ENCODE measurements around a stretch of chr2.

DNA sequence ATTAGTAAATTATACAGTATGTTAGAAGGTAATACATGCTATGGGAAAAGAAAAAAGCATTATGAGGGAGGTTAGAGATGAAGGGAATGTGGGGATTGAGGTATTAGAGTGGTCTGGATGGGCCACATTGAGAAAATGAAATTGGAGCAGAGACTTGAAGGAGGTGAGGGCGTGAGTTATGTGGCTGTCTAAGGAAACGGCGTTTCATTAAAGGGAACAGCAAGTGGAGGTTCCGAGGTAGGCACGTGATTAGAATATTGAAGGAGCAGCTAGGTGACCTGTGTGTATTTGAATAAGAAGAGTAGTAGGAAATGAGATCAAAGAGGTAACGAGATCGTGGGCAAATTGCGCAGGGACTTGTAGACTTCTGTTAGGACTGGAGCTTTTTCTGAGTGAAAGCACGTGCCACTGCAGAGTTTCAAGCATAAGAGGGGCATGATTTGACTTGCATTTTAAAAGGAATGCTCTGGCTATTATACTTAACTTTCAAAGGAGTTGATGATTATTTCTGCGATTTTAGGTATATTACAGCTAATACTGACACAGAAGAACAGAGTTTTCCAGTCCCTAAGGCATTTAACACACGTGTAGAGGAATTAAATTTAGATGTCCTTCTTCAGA is 48.5 kb downstream of the RMDN2 start:
- PRO-cap, result no peak

DNA sequence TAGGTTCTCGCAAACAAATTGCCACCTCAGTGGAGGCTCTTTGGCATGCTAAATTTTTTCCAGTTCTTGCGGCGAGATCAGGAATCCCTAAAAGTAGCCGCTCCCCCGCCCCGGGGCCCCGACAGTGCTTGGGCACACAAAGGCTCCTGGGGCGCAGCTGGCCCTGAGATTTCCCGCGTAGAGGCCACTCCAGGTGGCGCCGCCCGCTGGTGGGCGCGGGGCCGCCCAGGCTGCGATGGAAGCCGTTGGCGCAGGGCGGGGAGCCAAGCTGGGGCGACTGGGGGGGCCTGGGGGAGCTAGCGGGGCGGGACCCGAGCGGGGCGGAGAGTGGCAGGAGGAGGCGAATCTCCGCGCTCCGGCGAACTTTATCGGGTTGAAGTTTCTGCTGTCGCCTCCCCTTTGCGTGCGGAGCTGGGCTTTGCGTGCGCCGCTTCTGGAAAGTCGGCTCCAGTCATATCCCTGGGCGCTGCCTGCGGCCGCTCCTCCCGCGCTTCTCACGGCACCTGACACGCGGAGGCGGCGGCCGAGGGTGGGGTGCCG is 702 bp upstream of the CYP1B1 start:
- PRO-cap, result bidirectional peak, plus-strand start outside the sequence, minus-strand start at position 237 of the sequence

GRCh38 chr2:38077123-38077706 is 1.3 kb upstream of the CYP1B1 start:
- PRO-cap, result bidirectional peak, plus-strand start at chr2:38077181, minus-strand start at chr2:38076819; unidirectional peak, minus-strand start at chr2:38077298

GRCh38 chr2:38187536-38188252 is 111.7 kb upstream of the CYP1B1 start:
- PRO-cap, result no peak

DNA sequence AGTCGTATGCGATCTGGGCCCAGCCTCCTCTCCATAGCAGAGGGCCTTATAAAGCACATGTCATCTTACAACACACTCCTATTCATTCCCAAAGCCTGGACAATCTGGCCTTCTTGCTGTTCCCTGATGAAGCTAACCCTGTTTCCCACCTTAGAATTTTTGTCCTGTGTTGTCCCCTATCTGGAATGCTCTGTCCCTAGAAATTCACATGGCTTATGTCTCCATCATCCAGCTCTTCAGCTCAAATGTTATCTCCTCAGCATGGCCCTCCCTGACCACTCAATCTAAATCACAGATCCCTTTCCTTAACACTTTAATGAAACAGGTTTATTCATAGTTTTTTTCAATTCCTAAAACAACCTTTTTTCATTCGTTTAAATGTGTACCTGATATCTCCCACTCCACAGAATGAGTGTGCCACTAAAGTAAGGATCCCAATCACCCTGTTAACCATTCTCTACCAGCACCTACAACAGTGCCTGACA is 29.8 kb downstream of the ATL2 start:
- PRO-cap, result no peak

- PRO-cap, result bidirectional peak, plus-strand start at chr2:38377619, minus-strand start at chr2:38377263
Measured at GRCh38 chr2:38377469-38377809, 366 bp upstream of the ATL2 start.

GRCh38 chr2:38508674-38508969 is 94.1 kb downstream of the HNRNPLL start:
- PRO-cap, result no peak

GRCh38 chr2:38535821-38536464 is 66.8 kb downstream of the HNRNPLL start:
- PRO-cap, result no peak

DNA sequence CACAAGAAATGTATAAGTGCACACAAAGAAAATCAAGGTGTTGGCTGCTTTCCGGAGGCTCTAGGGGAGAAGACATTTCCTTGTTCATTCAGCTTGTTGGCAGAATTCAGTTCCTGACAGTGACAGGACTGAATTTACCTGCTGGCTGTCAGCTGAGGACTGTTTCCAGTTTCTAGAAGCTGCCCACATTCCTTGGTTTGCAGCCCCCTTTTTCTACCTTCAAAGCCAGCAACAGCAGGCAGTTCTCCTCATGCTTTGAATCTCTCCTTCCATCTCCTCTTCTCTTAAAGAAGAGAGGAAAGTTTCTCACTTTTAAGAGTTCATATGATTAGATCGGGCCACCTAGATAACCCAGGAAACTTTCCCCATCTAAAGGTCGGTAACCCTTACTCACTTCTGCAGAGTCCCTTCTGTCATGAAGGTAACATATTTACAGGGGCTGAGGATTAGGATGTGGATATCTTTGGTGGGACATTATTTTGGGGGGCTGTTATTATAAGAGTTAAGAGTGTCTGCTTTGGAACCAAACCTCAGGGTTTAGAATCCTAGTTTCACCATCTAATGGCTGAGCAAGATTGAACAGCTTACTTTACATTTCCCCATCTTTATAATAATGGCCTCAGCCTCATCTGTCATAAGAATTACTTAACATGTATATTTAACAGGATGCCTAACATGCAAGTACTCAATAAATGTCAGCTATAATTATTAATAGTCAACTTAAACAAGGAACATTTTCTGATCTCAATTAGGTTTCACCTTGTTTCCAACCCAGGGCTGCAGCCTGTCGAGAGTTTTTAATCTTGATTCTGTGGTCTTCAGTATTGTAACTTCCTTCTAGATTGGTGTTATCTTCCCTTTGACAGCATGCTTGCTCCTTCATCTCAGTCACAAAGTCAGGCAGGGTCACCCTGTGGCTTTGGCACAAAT is 50.9 kb downstream of the HNRNPLL start:
- PRO-cap, result no peak

DNA sequence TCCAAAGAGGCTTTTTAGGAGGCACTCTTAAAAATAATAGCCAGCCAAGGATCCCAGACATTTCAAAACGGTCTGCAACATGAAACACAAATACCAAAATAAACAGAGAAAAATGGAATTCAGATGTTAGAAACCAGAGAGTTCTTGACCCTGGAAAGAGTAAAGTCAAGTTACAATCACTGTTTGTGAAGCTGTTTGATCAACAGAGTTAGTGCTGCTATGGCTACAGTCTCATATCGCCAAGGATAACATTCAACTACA is 17.4 kb upstream of the HNRNPLL start:
- PRO-cap, result no peak

GRCh38 chr2:38748508-38748748 is 2.7 kb downstream of the SRSF7 start:
- PRO-cap, result no peak

DNA sequence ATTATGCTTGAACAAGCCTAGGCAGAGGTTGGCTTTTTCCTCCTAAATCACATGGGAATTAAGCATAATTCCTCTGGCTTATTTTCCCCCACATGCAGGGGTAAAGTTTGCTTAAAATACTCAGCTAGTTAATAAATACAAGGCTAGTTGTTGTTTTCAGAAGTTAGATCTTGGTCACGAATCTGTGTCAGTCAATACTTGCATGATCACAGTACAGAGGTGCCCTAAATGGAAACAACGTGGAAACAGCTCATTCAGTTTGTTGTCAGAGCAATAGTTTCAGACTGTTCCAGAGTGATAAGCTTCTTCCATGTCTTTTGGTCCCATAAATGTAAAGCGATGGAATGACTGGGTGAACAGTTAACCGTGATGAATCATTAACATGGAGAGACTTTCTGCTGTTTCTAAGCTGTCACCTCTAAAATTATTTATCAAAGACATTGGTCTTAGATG is 16.5 kb downstream of the GEMIN6 start:
- PRO-cap, result no peak

- PRO-cap, result no peak
Measured at GRCh38 chr2:39065087-39066204, 55.4 kb downstream of the SOS1 start.

- PRO-cap, result no peak
Measured at GRCh38 chr2:39070472-39070995, 50.3 kb downstream of the SOS1 start.

- PRO-cap, result no peak
Measured at GRCh38 chr2:39128751-39129107, 7.9 kb upstream of the SOS1 start.

DNA sequence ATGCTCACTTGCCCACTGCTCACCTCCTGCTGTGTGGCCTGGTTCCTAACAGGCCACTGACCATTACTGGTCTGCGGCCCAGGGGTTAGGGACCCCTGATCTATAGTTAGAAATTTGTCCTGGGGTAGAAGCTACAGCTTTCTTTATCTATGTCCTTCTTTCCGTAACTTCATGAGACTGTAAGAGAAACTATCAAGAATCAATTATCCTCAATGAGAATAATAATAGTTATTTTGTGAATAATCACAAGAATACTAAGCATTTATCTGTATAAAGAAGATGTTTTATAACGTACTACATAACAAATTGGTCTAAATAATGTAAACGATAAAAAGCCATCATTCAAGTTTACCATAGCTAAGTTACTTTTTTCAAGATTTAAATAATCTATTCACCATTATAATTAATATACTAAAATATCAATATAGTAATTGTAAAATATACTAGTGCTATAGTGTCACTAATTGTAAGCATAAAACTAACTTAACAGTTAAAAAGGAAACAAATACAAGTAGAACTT is 150.7 kb downstream of the MAP4K3 start:
- PRO-cap, result no peak

GRCh38 chr2:39321678-39322763 is 115.1 kb downstream of the MAP4K3 start:
- PRO-cap, result no peak

DNA sequence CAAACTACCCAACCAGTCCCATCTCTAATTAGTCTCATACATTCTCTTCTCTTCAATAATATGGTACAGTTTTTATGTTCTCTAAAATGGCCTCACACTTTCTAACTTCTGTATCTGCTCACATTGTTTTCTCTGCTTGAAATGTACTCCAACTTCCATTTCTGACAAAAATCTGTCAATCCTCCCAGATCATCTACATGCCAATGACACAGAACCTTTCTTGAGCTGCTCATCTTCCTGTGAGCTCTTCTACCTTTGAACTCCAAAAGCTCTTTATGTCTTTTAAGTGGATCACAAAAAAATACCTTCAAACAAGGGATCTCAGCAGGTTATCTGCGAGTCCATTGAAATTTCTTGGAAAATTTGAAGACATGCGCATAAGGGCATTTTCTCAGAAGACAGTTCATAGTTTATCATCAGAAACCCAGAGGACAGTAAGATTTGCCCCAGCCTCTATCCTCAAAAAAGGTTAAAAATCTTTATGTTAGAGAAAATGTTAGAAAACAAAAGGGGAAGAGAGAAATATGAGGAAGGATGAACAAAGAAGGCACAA is 101.5 kb downstream of the MAP4K3 start:
- PRO-cap, result no peak

GRCh38 chr2:39530241-39530952 is 93.3 kb upstream of the MAP4K3 start:
- PRO-cap, result no peak

- PRO-cap, result no peak
Measured at GRCh38 chr2:39911022-39911373, 131.9 kb upstream of the THUMPD2 start.